H4 (cell line): ENCODE measurements around a stretch of chr15.

DNA sequence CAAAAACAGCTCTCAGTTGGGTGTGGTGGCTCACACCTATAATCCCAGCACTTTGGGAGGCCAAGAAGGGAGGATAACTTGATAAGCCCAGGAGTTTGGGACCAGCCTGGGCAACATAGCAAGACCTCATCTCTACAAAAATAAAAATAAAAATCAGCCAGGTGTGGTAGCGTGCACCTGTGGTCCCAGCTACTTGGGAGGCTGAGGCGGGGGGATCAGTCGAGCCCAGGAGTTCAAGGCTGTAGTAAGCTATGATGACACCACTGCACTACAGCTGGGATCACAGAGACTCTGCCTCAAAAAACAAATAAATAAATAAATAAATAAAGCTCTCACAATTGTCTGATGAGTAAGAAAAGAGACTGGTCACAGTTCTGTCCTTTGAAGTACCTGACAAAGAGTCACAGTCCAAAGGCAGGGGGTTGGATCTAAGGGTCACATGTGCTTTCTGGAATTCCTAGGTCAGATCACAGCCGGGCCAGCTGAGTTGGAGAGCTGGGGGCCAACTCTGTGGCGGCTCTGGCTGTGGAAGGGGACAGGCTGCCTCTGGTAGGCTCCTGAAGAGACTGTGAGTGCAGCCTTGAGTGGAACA is 47.0 kb downstream of the WHAMM start:
- RAMPAGE, long total RNA, result no peak

GRCh38 chr15:83063034-83063639 is 3.9 kb downstream of the BTBD1 start:
- RAMPAGE, long total RNA, result no peak

GRCh38 chr15:83092161-83092810 is 15.2 kb upstream of the TM6SF1 start:
- RAMPAGE, long total RNA, result no peak

- RAMPAGE, long total RNA, result no peak
Observed at GRCh38 chr15:83188933-83189901, 18.4 kb downstream of the HDGFL3 start.

DNA sequence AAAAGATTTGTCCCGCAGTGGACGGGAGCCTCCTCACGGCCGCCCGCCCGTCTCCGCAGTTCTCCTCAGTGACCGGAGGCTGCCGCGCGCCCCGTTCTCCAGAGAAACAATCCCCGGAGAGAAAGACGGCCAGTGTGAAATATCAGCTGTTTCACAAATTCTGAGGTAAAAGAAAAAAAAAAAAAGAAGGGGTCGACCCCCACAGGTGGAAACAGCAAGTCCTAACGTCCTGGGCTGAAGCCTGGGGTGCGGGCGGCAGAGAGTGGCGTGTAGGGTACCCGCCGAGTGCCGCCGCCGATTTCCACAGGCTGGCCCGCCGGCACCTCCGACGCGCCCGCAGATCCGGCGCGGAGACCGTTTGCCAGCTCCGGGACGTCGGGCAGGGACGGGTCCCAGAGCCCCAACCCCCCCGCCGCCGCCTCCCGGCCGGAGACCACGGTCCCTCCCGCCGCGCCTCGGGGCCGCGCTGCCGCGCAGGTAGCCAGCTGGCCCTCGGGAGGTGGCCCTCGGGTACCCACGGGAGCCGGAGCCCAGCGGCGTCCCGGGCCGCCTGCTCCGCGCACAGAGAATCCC is 448 bp downstream of the BNC1 start:
- RAMPAGE, long total RNA, result no peak

- RAMPAGE, long total RNA, result no peak
Observed at GRCh38 chr15:84566038-84566589, 34.7 kb upstream of the ZSCAN2 start.

- RAMPAGE, long total RNA, result no peak
Observed at GRCh38 chr15:84735694-84736139, 12.7 kb upstream of the ZNF592 start.

DNA sequence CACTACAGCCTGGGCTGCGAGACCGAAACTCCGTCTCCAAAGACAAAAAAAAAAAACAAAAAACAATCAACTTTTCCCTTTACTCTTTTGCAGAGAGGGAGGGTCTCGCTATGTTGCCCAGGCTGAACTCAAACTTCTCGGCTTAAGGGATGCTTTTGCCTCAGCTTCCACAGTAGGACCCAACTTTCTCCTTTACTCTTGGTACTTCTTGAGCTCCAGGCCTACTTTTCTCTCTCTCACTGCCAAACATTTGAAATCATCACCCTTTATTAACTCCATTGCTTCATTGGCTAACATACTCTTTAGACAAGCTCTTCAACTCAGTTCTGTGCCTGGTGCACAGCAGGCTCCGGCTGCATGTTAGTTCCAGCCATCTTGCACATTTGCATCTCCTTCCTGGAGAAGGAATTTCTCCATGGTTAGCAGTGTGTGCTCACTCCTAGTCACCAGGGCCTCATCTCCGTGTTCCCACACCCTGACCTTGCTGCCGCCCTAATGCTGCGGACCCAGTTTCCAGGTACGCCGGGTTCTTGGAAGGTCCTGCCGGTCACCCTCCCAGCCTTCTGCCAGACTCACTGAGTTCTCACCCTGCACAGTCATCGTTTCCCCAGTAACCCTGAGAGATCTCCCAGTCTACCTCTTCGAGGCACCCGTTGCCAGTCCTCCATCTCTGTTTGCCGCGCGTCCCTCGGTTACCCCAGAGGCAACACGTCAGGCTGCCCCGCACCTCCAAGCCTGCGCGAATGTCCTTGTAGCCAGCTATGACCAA is 1.0 kb upstream of the ZNF592 start:
- RAMPAGE, long total RNA, result no peak

DNA sequence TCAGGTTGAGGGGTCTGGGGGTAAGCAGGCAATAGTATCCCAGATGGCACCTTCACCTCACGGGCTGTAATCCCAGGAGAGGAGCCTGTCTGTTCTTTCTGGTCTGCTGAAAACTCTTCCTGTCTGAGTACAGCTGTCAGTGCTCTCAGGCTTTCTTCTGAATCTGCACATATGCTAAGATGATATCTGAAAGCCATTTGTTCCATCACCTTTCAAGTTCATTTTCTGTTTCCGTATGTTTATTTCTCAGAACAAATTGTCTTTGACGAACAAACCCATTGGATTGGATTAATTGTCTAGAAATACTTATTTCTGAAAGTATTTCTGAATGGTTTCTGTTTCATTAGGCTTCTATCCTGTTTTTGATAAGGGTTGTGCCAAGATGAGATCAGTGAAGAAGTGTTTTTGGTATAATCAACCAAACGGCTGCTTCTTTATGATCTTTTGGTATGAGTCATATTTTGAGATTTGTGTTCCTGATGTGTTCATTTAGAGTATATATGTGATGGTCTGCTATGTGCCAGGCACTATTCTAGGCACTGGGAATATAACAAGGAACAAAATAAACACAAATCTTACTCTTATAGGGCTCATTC is 13.3 kb downstream of the ZNF592 start:
- RAMPAGE, long total RNA, result no peak

DNA sequence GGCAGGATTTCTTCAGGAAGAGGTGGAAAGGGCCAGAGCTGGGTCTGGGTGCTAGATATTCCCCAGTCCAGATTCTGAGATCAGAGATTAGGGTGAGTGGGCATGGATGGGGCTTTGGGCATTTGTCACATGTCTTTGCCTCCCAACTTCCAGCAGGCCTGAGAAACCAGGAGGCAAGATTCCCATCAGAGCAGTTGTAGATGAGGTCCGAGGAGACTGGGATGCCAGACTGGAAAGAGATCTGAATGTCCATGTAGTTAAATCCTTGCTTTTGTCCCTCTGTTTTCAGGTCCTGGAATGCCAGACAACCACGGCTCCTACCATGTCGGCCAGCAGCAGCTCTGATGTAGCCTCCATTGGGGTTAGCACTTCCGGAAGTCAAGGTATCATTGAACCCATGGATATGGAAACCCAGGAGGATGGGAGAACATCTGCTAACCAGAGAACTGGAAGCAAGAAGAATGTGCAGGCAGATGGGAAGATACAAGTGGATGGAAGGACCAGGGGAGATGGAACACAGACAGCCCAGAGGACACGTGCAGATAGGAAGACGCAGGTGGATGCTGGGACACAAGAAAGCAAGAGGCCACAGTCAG is 28.3 kb upstream of the SLC28A1 start:
- RAMPAGE, long total RNA, result no peak

GRCh38 chr15:84885740-84886221 is 1.3 kb downstream of the SLC28A1 start:
- RAMPAGE, long total RNA, result no peak

DNA sequence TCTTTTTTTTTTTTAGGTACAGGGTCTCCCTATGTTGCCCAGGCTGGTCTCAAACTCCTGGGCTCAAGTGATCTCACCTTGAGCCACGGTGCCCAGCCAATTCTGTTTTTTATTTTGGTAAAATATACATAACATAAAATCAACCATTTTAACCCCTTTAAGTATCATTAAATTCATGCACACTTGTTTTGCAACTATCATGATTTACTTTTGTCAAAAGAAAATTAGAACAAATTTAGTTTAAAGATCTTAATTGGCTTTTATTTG is 22.1 kb downstream of the SLC28A1 start:
- RAMPAGE, long total RNA, result no peak

DNA sequence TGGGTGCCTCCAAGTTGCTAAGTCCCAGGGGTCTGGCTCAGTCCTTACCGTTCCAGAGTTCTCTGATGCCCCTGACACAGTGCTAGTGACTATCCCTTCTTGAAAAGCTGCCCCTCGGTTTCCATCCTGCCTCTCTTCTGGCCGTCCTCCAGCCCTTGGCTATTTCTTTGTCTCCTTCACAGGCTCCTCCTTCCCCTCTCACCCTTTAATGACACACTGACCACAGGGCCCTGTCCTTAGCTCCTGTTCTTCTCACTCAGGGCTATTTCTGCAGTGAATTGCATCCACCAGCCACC is 31.1 kb downstream of the SLC28A1 start:
- RAMPAGE, long total RNA, result no peak

DNA sequence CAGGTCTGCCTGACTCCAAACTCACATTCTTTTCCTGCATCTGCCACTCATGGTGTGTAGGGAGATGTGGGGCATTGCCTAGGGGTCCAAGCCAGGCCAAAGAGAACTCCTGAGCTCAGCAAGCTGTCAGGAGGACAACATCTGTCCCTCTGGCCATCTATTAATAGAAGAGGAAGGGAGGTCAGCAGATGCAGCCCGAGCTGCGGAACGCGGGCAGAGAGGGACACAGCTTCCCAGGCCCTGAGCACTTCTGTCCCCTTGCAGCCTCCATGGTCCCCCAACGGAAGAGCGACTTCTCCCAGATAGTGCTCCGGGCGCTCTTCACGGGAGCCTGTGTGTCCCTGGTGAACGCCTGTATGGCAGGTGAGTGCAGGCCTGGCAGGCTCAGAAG is 37.4 kb upstream of the PDE8A start:
- RAMPAGE, long total RNA, result no peak

DNA sequence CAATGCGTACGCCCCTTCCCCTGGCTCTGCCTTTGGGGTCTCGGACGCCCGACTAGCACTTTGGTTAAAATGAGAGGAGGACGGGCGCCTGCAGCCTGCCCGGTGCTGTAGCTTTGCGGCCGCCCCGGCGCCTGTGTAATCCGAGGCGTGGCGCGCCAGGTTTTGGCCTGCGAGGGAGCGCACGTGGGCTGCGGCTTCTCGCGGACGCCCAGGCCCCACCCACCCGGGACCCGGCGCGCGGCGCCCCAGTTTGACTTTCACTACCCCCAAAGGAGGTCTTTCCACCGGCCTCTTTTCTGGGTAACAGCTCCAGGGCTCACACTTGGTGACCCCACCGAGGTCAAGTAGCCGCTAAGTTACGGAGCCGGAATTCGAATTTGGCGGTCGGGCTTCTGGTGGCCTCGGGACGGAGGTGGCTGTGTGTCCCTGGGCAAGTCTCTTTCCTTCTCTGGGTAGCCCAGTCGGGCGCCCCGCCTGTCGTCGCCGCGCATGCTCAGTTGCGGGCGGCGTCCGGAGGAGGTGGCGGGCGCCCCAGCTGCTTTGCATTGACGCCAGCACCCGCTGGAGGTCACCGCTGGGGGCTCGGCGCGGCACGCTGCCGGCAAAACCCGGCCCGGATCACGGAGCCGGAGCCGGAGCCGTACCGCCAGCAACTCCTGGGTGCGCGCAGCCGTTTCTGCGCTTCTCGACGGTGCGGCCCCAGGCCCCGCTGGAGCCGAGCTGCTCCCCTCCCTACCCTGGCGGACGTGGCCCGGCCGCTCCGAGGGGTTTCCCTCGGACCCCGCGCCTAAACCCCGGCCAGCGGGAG is 689 bp upstream of the PDE8A start:
- RAMPAGE, long total RNA, result no peak

GRCh38 chr15:85010412-85011667 is 29.2 kb downstream of the PDE8A start:
- RAMPAGE, long total RNA, result no peak

DNA sequence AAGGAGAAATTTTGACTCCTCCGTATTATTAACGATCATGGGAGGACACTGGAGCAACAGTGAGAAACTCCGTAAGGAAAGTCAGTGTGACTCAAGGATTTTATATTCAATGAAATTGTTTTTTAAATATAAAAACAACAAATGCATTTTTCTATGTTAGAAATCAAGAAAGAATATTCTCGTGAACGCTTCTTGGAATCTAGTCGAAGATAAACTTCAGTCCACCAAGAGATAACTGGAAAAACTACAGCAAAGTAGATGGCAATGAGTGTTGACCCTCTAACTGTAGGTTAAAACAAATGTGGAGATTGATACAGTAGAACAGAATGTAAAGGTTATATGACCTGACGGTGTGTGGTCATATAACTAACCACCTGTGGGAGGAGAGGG is 52.5 kb downstream of the PDE8A start:
- RAMPAGE, long total RNA, result no peak

DNA sequence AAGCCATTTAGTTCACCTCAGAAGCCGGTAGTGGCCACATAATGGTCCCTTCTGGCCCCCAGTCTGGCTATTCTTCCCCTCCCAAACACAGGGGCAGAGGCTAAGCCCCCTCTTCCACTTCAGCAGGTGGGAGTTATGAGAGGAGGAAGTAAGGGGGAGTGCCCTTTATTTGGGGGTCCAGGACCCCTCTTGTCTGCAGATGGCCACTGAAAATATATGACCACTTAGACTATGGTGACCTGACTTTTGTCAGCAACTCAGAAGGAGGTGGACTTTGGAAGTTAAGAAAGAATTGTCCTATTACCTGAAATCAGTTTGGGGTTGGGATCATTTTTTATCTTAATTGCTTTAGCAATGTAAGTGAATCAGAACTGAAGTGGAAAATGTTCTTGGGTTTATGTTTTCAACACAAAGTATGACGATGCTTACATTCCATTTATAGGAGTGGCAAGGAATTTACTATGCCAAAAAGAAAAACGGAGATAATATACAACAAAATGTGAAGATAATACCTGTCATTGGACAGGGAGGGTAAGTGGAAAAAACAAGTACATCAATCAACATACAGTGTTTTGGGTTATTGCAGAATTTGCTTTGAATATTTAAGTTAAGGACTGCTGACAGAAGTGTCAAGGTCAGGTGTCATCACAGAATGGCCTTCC is 116.0 kb downstream of the PDE8A start:
- RAMPAGE, long total RNA, result no peak

DNA sequence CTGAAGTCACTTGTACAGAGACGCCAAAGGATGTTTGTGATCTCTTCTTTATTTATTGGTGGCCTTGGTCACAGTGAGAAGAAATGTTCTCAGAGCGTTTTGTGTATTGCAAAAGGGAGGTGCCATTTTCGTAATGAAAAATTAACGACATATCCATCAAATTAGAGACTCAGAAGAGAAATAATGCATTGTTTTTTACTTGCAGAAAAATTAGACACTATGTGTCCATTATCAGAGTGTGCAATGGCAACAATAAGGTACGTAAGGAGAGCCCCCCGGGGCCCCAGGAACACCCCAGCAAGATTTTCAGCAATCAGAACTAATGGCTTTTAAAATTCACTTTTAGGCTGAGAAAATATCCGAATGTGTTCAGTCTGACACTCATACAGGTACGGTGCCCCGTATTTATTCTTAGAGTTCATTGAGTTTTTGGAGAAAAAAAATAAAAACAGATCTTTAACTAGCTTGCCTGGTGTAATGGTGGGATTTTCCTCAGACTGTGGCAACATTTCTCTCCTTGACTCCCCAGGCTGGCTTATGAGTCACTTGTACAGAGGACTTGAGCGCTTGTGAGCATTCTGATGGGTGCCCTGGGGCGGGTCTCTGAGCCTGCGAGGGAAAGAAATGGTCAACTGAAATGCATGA is 118.3 kb downstream of the PDE8A start:
- RAMPAGE, long total RNA, result no peak

GRCh38 chr15:85168626-85169155 is 187.0 kb downstream of the PDE8A start:
- RAMPAGE, long total RNA, result no peak